Skeletal muscle tissue (tissue), 7 donors: Measurements from ENCODE around the gene FIGNL1.

- PRO-cap, 3 experiments: no peak in any of the 3 experiments
- RAMPAGE, long total RNA: no peak
- RRBS, 2 experiments: no CpG with 5 or more reads among the region's 12 CpGs
Measured at GRCh38 chr7:50321320-50322708, 17.3 kb downstream of the IKZF1 start.

DNA sequence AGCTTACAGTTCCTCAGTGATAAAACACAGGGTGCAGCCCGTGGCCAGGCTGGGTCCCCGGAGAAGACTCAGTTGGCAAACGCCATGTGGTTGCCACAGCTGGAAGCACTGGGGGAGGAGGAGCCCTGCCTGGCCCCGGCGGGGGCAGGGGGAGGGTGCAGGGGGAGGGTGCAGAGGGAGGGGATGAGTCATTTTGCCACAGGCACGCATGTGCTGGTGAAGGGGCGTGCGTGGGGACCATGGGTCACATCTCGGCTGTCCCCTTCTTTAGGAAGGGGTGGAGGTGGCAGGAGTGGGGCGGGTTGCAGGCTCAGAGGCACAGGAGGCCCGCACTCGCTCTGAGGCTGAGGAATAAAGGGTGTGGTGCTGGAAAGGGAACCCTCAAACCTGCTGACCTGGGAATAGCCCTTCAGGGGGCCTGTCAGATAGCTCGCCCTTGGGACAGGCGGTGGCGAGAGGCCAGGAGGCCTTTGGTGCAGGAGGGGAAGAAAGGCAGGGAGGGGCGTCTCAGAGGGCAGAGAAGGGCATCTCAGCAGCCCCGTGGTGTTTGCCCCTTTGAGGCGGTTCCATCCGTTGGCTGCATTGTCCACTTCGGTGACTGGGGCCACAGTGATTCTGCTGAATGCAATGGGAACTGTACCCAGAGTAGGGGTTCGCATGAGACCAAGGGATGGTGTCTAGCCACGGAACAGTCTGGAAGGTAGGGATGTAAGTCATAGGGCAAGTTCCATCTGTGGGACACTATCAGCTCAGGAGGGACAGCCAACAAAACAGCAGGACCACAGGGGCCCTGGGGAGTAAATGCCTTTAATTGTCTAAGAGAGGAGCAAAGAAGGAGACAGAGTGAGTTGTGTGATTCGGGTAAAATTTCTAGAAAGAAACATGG lies 31.8 kb downstream of the IKZF1 start:
- PRO-cap, 3 experiments: no peak in any of the 3 experiments
- RAMPAGE, long total RNA: no peak
- RRBS, 2 experiments: no CpG with 5 or more reads among the region's 23 CpGs

DNA sequence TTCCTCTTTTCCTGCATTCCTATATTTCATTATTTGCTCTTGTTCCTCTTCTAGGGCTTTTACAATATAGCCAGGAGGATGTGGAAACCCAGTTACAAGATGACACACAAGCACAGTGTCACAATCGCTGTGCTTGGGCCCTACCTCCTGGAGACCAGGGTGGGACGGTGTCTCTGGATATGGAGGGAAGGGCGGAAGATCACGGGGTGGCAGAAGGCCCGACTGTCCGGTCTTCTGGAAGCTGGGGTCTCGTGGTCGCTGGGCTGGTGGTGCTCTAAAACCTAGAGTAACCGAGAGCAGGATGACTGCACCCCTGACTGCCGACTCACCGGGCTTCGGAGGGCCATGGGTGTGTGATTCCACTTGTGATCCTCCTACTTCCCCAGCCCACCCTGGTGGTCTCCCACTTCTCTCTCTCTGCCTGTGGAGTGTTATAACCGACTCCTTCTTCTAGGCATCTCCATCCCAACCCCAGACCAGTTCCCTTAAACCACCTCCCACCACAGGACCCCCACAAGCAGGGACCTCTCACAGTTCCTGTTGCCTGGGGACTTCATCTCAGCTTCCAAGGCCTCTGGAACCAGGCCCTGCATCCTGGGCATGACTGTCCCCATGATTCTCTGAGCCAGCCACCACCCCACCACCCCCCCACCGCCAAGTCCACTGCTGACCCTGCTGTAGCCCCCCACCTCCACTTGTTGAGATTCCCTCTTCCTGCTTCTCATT lies 52.4 kb downstream of the IKZF1 start:
- PRO-cap, 3 experiments: no peak in any of the 3 experiments
- RAMPAGE, long total RNA: no peak
- RRBS, 2 experiments: 81 to 86% methylated on average over 5 of the region's 14 CpGs

DNA sequence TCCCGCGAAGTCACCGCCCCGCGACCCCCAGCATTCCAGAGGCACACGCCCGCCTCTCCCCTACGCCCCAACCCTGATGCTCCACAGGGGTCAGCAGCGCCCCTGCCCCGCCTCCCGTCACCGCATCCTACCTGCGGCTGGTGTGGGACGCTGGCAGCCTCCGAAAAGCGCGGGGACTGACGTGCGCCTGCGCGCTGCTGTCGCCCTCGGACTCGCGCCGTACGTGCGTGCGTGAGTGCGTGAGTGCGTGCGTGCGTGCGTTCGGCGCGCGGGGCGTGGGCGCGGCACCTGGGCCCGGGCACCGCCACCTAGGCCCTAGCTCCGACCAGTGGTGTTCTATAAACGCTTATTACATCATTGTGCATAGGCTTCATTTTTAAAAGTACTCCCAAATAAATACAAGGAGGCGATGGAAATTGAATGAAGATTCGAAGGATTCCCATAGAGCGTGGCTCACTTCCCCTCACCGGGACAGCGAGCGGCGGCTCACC lies at the start of gene FIGNL1:
TSS of gene FIGNL1 (minus strand) at position 181 of the 491 bp plus-strand sequence.
- PRO-cap, 3 experiments: peak in 1 of 3 experiments; most common plus-strand start position 287 of the sequence (in 1); most common minus-strand start position 178 of the sequence (in 1)
- RAMPAGE, long total RNA: no peak
- RRBS, 2 experiments: 4 to 8% methylated on average over 4 of the region's 52 CpGs

- PRO-cap, 3 experiments: no peak in any of the 3 experiments
- RAMPAGE, long total RNA: no peak
- RRBS, 2 experiments: no CpG with 5 or more reads among the region's 31 CpGs
Measured at GRCh38 chr7:50467762-50468550, 17.8 kb upstream of the FIGNL1 start.

DNA sequence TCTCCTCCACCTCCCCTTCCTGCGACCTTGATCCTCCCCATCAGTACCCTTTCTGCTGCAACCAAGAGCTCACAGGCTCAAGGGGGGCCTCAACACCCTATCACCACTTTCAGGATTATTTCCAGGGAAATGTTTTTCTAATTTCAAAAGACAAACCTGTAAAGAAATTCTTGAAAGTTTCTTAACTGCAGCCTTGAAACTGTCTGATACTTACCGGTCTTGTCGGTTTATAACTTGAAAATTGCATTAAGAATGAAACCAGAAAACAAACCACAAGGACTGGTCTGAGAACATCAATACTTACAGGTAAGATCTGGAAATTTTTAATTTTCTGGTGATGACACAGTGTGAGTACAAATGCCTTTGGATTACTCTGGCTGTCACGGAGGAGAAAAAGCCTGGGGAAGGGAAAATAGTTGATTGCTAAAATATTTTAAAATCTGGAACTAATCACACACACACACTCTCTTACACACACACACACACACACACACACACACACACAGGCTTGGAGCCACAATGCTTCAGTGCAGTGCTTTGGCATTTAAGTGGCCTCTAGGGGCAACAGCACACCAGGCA lies 30.0 kb upstream of the DDC start:
- PRO-cap, 3 experiments: no peak in any of the 3 experiments
- RAMPAGE, long total RNA: no peak
- RRBS, 2 experiments: no CpG with 5 or more reads among the region's 4 CpGs

DNA sequence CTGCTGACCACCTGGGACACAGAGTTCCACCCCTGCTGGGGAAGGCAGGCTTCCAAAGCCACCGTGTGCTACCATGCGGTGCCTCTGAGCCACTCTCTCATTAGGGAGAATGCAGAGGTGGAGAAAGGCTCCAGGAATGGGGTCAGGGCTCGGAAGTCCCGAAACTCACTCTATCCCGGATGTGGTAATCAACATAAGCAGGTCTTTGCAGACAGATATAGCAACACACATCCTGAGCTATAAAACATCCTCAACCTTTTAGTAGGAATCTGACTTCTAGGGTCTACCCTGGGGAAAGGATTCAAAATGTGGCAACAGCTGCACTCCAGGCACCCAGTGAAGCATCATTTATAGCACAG lies 91.4 kb upstream of the DDC start:
- PRO-cap, 3 experiments: peak in 2 of 3 experiments; most common plus-strand start position 100 of the sequence (in 1)
- RAMPAGE, long total RNA: no peak
- RRBS, 2 experiments: no CpG with 5 or more reads among the region's 5 CpGs

GRCh38 chr7:50659910-50660616 lies 94.9 kb upstream of the DDC start:
- PRO-cap, 3 experiments: no peak in any of the 3 experiments
- RAMPAGE, long total RNA: no peak
- RRBS, 2 experiments: no CpG with 5 or more reads among the region's 23 CpGs

DNA sequence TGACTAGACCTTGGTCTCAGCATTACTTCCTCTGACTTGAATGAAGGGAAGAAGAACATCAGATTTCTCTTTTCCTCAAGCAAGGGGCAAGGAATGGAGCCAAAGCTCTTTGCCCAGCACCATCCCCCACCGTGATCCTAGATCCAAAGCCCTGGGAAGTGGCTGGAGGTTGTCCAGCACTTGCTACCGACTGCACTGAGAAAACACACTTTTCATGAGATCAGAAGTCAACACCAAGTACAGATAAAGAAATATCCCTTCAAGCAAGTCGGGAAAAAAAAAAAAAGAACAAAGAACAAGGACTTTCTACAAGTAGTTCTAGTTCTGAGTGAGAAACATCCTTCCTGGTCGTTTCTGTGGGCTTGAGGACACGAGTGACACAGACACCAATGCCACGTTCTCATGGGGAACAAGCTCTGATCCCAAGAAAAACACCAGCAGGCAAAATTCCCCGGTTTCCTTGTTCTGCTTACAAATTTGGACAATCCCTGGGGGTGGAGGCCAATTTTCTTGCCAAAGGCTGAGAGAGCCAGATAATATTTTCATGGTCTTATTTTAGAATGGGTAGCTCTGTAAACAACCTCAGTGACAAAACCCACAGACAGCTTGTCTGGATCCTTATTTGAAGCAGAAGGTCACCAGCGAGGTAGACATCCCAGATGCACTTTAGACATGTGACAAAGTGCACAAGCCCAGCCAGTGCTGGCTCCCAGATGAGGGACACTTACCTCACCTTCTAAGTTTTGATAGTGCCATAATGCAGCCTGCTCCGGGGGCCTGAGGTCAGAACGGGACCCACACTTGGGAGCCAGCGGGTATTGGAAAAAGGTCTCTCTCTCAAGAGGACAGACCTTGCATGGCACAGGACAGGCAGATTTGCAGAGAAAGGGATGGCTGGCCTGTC lies 102.4 kb upstream of the DDC start:
- PRO-cap, 3 experiments: peak in 2 of 3 experiments; most common plus-strand start position 619 of the sequence (in 1); most common minus-strand start position 624 of the sequence (in 2)
- RAMPAGE, long total RNA: no peak
- RRBS, 2 experiments: no CpG with 5 or more reads among the region's 11 CpGs

GRCh38 chr7:50697646-50698251 lies 84.9 kb downstream of the GRB10 start:
- PRO-cap, 3 experiments: no peak in any of the 3 experiments
- RAMPAGE, long total RNA: no peak
- RRBS, 2 experiments: no CpG with 5 or more reads among the region's 4 CpGs

GRCh38 chr7:50781941-50782371 lies 740 bp downstream of the GRB10 start:
- PRO-cap, 3 experiments: no peak in any of the 3 experiments
- RAMPAGE, long total RNA: no peak
- RRBS, 2 experiments: 18 to 35% methylated on average over 10 to 11 of the region's 40 CpGs

DNA sequence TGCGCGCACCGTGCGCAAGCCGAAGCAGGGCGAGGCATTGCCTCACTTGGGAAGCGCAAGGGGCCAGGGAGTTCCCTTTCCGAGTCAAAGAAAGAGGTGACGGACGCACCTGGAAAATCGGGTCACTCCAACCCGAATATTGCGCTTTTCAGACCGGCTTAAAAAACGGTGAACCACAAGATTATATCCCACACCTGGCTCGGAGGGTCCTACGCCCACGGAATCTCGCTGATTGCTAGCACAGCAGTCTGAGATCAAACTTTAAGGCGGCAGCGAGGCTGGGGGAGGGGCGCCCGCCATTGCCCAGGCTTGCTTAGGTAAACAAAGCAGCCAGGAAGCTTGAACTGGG lies 116.3 kb upstream of the GRB10 start:
- PRO-cap, 3 experiments: no peak in any of the 3 experiments
- RAMPAGE, long total RNA: no peak
- RRBS, 2 experiments: no CpG with 5 or more reads among the region's 23 CpGs

DNA sequence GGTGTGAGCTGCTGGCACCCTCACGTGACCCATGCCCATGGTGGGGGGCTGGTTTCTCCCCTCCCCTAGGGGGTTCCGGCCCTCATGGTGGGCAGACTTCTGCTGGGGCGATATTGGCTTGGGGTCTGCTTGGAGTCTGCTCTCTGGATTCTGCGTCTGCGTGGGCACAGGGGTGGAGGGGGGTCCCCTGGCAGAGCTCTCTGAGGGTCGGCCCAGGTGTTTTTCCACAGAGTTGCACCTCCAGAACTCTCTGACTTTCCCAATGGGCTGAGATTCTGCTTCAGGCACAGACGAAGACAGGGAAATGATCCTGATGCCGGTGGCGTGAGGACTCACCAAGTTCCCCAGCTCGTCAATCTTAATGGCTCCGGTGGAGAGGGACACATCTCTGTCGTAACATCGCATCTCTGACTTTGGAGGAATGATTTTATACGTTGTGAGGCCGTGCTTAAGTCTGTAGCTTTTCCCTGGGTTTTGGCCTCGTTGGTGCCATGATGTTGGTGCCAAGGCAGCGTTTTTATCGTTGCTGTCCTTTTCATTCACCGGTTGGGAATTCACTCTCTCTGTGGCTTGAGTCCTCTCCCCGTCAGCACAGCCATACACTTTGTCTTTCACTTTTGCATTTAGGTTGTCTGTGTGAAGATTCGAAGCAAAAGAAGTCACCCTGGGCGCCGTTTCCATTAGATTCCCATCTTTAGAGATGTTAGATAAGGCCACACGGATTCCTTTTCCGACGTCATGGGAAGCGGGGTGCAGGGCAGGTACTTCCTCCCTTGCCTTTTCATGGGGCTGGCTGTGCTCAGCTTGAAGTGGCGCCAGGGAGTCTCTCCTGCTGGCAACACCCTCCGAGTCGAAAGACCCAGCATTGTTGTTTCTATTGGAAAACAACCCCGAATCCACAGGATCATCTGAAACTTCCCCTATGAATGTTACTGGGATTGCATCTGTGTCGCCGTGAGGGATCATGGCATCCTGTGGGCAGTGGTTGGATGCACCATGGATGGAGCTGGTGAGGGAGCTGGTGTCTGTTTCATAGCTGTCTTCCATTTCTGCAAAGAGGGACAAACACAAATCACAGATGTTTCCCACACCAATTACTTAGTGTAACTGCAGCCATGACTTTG lies 246.2 kb upstream of the GRB10 start:
- PRO-cap, 3 experiments: no peak in any of the 3 experiments
- RAMPAGE, long total RNA: no peak
- RRBS, 2 experiments: 88 to 100% methylated on average over 2 of the region's 33 CpGs

GRCh38 chr7:51222921-51223328 lies 93.7 kb downstream of the COBL start:
- PRO-cap, 3 experiments: no peak in any of the 3 experiments
- RAMPAGE, long total RNA: no peak
- RRBS, 2 experiments: no CpG with 5 or more reads among the region's 10 CpGs

- PRO-cap, 3 experiments: no peak in any of the 3 experiments
- RAMPAGE, long total RNA: no peak
- RRBS, 2 experiments: no CpG with 5 or more reads among the region's 11 CpGs
Measured at GRCh38 chr7:51256156-51256819, 60.3 kb downstream of the COBL start.

GRCh38 chr7:51340403-51340840 lies 23.8 kb upstream of the COBL start:
- PRO-cap, 3 experiments: no peak in any of the 3 experiments
- RAMPAGE, long total RNA: no peak
- RRBS, 2 experiments: no CpG with 5 or more reads among the region's 5 CpGs

DNA sequence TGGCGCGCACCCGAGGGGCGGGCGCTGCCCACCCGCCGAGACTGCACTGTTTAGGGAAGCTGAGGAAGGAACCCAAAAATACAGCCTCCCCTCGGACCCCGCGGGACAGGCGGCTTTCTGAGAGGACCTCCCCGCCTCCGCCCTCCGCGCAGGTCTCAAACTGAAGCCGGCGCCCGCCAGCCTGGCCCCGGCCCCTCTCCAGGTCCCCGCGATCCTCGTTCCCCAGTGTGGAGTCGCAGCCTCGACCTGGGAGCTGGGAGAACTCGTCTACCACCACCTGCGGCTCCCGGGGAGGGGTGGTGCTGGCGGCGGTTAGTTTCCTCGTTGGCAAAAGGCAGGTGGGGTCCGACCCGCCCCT lies 952 bp downstream of the EGFR start:
- PRO-cap, 3 experiments: no peak in any of the 3 experiments
- RAMPAGE, long total RNA: no peak
- RRBS, 2 experiments: 2% methylated on average over 11 of the region's 32 CpGs

DNA sequence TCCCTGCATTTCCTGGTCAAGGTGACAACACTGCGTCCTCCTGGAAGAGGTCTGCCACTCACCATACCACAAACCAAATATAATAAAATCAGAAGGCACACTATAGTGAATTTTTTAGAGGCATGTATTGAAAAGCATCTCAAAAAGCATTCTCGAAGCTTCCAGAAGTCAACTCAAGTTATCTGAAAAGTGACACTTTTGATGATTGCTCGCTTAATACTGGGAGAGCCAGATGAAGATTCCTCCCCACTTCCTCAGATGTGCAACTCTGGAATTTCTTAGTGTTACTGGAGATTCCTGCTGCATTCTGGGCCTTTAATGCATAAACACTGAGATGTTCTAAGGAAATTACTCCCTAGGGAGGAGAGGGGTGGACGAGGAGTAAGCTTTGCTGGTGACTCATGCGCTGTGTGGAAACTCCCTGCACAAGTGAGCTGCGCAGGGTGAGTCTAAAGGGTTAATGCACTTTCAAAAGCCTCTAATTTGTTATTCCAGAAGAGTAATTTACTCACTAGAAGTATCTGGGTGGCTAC lies 46.2 kb downstream of the EGFR start:
- PRO-cap, 3 experiments: no peak in any of the 3 experiments
- RAMPAGE, long total RNA: no peak
- RRBS, 2 experiments: no CpG with 5 or more reads among the region's 6 CpGs

DNA sequence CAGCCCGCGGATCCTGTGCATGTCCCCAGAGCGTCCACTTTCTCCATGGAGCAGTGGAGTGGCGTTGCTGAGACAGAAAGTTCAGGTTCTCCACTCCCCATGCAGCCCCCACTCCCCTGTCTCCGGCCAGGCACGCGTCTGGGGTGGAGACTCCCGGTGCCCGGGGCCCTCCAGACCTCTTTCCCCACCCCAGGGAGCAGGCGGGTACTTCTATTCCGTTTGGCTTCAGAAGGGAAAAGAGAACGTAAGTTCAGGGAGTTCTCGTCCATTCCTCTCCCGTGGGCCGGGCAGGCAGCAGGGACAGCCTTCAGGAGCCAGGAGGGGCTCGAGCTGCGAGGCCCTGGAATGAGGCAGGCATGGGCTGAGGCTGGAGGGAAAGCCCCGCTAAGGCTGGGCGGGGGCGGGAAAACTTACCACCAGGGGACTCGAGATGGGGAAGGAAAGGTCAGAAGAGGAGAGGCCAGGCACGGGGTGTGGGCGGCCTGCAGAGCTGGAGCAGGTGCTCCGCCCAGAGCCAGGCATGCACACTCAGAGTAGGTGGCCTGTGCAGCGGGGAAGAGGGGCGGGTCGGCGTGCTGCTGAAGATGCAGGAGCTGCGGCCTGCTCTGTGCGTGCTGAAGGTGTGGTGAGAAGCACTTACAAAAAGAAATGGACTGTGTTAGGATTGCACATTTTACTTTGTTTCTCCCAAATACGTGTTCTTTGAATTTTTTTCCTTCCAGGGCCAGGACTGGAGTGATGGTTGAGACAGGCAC lies 60.1 kb downstream of the EGFR start:
- PRO-cap, 3 experiments: no peak in any of the 3 experiments
- RAMPAGE, long total RNA: no peak
- RRBS, 2 experiments: 29% methylated on average over 4 of the region's 31 CpGs; no CpG with 5 or more reads in 1 of the 2 experiments

DNA sequence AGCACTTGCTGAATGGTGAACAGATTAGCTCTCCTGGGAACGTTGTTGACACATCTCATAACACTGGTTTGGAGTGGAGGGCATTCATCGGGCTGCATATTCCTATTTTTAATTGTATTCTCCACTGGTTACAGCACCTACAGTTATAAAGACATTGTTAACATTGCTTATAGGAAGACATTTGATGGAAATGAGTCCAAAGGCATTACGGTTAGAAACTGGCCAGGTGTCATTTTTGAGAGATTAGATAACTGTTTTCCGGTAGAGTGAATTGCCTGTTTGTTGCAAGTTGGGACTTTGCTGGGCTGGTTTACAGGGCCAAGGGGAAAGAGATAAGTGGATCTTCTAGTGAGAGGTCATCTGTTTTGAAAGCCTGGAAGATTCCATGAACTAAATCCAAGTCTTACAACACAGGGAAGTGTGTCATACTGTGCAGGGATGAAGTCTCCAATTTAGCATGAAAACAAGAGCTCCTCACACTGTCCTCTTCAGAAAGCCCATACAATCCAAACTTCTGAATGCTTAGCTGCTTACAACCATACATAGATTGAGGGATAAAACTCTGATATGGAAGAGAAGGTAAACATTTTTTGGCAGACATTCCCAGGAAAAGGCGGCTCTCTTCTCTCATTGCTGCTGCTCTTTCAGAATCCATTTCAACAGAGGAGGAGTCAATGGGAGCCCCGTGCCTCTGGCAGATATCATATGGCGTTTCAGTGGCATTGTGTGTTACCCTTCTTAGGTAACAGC lies 102.0 kb downstream of the EGFR start:
- PRO-cap, 3 experiments: peak in 1 of 3 experiments; most common plus-strand start position 450 of the sequence (in 1)
- RAMPAGE, long total RNA: no peak
- RRBS, 2 experiments: no CpG with 5 or more reads among the region's 7 CpGs